ENCODE measurements around a stretch of chr21.

GRCh38 chr21:15885532-15886038 lies 155.8 kb downstream of the USP25 start:
- PRO-cap: no peak
- RRBS, 2 experiments: no CpG with 5 or more reads among the region's 5 CpGs

GRCh38 chr21:16070195-16070703 lies 340.5 kb downstream of the USP25 start:
- PRO-cap: no peak
- RRBS, 2 experiments: no CpG with 5 or more reads among the region's 7 CpGs

DNA sequence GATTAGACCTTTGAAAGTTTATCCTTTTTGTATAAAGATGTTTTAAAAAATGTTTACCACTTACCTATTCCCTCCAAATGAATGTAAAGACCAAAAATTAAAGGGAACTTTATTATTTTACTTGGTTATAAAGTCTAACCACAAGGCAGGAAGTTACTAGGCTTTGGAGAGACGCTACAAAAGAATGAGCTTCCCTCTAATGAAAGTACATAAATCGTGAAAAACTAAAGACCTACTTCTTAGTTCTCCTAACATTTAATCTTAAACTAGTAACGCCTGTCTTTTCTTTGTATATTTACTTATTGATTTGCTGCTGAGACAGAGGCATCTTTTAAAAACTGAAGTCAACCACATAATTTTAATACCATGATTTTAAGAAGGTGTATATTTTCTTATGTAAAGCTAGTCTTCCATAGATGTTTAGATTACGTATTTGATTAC lies 466.7 kb downstream of the USP25 start:
- PRO-cap: no peak
- RRBS, 2 experiments: no CpG with 5 or more reads among the region's 4 CpGs

DNA sequence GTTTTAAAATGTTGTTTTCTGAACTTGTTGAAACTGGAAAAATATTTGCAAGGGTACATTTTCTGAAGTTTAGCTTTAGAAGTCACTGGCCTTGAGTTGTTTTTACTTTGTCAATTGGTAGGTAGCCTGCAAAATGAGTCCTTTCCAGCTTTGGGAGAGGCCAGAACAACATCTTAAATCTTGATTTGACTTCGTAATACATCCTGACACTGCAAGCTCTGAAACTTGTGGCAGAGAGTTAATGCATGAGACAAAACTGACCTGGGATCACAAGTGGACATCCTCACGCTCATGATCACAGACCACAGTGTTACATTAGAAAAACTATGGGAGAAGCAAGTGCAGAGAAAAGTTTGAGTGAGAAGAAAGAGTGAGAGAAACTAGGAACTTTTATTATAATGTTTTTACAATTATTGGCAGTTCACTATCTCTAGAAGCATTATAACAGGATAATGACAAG lies 550.9 kb downstream of the USP25 start:
- PRO-cap: no peak
- RRBS, 2 experiments: no CpG with 5 or more reads among the region's 2 CpGs

DNA sequence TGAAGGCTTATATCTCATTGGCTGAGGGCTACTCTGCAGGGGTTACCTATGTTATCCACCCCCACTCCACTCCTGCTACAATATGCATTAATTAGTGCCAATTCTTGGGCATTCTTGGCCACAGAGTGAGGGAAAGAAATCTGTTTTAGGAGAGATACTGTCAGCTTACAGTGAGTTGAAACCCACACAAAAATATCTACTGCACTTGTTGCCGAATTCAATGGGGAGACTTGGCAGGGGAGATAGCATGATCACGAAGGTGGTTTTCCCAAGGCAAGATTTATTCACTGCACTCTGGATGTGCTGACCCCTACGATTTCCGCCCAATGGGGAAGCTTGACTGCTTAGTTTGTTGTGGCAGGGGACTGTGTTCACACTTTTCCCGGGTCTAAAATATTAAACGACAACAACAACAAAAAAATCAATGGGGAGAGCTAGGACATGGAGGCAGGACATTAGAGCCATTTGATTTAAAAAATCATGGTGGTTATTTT lies 794.0 kb upstream of the CXADR start:
- PRO-cap: no peak
- RRBS, 2 experiments: no CpG with 5 or more reads among the region's 6 CpGs

DNA sequence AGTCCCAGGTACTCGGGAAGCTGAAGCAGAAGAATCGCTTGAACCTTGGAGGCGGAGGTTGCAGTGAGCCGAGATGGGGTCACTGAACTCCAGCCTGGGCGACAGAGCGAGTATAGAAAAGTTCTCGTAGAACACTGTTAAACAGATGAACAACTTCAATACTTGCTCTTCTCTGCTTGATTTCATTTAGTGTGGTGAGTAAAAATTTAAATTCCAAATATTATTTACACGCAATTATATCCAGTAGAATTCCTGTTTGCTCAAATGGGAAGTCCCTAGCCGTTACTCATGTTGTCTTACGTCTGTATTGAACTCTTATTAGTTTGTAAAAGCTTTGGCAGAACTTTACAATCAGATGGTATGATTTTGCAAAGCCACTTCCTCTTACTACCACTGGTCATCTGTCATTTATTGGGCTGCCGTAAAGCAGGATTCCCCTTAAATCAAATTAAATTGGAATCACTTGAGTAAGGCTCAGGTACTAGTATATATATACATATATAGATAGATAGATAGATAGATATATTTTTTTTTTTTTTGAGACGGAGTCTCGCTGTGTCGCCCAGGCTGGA lies 1.9 kb upstream of the CXADR start:
- PRO-cap: no peak
- RRBS, 2 experiments: no CpG with 5 or more reads among the region's 14 CpGs

DNA sequence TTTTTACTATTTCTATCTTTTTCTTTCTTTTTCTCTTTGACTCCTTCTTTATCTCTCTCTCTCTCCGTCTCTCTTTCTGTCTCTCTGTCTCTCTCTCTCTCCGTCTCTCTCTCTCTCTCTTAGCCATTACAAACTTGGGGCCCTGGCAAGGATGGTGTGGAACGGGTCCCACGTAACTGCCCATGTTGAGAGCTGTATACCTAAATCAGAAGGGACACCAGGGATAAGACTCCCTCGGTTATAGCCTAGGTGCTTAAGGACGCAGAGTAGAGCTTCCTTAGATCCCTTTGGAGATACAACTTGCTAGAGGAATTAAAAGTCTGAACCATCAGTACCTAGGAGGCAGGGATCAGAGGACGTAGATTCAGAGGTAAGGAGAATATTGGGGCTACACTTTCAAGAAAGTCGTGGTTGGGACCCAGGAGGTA lies 355.4 kb upstream of the TMPRSS15 start:
- PRO-cap: no peak
- RRBS, 2 experiments: no CpG with 5 or more reads among the region's 8 CpGs

DNA sequence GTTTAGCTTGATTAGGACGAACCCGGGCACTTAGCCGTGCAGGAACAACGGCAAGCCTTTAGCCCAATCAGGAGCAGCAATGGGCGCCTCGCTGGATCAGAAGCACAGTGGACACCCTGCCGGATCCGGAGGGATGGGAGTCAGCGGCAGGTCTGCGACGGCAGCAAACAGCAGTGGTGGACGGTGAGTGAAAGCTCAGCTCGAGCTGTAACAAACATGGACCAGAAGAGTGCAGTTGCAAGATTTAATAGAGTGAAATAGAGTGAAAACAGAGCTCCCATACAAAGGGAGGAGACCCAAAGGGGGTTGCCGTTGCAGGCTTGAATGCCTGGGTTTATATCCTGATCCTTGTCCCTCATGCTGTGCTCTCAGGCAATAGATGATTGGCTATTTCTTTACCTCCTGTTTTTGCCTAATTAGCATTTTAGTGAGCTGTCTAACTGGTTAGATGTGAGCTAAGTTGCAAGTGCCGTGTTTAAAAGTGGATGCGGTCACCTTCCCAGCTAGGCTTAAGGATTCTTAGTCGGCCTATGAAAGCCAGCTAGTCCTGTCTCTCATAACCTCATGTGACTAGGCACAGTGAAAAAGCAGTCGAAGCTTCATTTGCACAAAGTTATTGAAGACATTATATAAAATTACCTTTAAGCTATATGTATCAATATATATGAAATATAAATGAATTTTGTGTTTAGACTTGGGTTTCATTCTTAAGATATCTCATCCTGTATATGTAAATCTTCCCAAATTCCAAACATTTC lies 356.6 kb upstream of the TMPRSS15 start:
- PRO-cap: no peak
- RRBS, 2 experiments: no CpG with 5 or more reads among the region's 18 CpGs

GRCh38 chr21:20968424-20968697 lies 29.8 kb upstream of the NCAM2 start:
- PRO-cap: no peak
- RRBS, 2 experiments: no CpG with 5 or more reads among the region's 3 CpGs

GRCh38 chr21:25568105-25568695 lies 39.1 kb downstream of the MRPL39 start:
- PRO-cap: no peak
- RRBS, 2 experiments: no CpG with 5 or more reads among the region's 5 CpGs

GRCh38 chr21:25982349-25982597 lies 188.3 kb downstream of the APP start:
- PRO-cap: no peak
- RRBS, 2 experiments: no CpG with 5 or more reads among the region's 5 CpGs

GRCh38 chr21:26107585-26108002 lies 63.0 kb downstream of the APP start:
- PRO-cap: no peak
- RRBS, 2 experiments: no CpG with 5 or more reads among the region's 2 CpGs

DNA sequence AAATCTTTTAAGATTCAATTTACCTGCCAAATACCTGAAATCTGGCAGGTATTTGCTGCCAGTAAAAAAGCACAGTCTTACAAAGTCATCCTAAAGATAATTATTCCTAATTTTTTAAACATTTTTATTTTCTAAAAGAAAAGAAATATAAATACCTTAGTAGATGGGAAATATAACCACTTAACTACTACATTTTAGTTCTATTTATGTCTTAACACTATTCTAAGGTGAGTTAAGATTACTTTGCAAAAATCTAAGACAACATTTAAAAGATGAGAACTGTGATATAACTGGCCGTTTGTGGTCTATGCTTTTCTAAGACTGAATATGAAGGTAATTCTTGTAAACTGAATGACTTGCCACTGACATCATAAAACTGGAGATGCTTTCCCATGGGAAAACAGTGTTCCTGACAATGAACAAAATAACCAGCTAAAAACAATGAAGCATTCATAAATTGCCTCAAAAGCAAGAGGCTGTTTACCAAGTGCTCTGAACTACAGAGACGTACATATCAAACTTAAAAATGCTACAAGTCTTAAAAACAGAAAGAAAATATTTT lies 54.8 kb downstream of the APP start:
- PRO-cap: no peak
- RRBS, 2 experiments: no CpG with 5 or more reads among the region's 2 CpGs

- PRO-cap: no peak
These were observed 120.4 kb downstream of the CYYR1 start for GRCh38 chr21:26452721-26452997.

DNA sequence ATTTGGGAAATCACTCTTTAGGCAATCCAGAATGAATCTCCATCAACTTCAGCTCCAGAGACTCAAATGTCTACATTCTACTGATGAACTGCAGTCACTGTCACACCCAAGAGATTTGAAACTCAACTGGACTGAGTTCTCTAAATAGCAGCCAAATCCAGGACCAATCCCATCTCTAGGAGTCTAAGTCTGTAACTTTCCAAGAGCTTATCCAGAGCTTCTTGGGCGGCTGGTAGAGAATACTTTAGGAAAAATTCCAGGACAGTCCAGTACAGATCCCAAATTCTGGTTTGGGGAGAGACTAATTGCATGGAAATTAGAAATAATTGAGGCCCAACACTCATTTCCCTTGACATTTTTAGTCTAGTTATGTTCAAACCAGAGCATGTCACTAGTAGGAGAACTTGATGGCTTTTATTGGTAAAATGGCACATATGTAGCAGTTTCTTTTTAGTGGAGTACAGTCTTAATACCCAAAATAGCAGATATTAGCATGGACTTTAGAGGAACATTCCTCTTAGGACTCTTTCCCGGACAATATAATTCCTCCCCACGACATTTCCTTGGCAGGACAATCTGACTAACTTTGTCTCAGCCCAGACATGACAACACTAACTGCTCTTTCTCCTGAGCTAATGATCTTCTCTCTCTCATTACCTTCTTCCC lies 62.7 kb downstream of the ADAMTS1 start:
- PRO-cap: no peak
- RRBS, 2 experiments: no CpG with 5 or more reads among the region's 3 CpGs

GRCh38 chr21:26840821-26841284 lies 4.4 kb downstream of the ADAMTS1 start:
- PRO-cap: no peak
- RRBS, 2 experiments: no CpG with 5 or more reads among the region's 7 CpGs

DNA sequence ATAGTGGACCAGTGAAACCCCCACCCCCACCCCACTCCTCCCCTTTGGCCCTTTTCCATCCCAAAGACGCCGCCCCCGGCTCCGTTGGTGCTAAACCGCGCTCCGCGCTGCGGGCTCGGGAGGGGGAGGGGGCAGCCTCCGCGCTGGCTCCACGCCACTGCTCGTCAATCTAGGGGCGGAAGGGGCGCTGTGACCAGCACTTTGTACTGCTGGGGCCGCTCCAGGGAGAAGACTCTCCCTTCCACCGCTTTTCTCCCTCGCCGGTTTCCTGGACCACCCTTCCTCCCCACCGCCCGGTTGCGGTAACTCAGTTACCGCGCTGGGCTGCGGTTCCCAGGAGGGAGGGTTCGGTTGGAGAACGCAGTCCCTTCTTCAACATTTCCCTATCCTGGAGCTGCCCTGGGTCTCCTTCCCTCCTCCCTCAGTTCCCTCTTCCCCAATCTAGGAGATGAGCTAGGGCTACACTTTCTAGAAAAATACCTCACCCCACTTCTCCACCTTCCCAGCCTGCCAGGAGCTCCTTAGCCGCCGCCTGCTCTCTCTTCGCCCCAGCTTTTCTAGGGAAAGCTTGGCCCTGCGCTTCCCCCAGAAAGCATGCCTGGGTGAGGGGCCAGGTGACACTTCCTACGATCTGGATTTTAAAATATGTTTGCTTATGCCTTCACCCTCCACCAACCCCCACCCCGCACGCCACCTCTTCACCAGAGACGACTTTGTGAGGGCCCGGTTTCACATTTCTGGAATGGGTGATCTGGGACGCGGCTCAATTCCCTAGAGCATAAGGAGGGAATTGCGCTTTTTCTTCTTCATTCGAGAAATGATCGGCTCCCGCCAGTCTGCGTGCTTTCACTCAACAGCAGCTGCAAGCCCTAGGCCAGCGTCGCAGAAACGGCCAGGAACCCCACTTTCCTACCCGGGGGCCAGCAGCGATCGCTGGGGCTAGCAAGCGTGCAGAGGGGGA lies 509 bp upstream of the ADAMTS1 start:
- PRO-cap: bidirectional peak, plus-strand start at position 167 of the sequence, minus-strand start outside the sequence; bidirectional peak, plus-strand start at position 809 of the sequence, minus-strand start at position 559 of the sequence
- RRBS, 2 experiments: 1 to 3% methylated on average over 4 to 7 of the region's 51 CpGs

GRCh38 chr21:26954618-26954926 lies 12.3 kb downstream of the ADAMTS5 start:
- PRO-cap: no peak
- RRBS, 2 experiments: no CpG with 5 or more reads among the region's 8 CpGs

- PRO-cap: no peak
- RRBS, 2 experiments: no CpG with 5 or more reads among the region's 2 CpGs
These were observed 462.7 kb upstream of the ADAMTS5 start for GRCh38 chr21:27429621-27430050.

DNA sequence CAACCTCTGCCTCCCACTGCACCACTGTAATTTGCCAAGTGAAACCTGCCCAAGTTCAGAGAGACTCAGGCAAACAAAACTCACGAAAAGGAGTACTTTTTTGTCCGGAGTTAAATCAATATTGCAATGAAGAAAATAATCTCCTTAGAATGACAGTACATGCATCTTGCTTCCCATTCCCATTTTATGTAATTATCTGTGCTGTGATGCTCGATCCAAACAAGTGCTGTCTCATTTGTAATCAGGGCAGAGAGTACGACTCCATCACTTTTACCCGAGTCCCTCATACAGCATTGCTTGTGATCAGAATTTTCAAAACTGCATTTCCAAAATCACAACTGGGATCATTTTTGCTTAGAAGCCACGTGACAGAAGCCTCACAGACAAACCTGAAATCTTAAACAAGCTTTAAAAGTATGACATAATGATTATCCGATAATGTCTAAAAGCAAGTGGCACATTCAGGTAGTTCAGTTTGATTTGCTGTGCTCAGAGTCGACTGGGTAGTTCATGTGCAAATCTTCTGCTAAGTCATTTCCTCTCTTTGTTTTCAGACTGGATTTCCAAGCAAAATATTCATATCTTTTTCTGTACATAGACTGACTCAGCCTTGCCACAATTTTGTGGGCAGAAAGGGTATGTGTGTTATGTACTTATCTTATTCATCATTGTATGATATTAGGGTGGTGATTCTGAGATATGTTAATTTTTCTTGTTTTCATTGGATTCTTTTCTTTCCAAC lies 248.4 kb downstream of the N6AMT1 start:
- PRO-cap: no peak
- RRBS, 2 experiments: no CpG with 5 or more reads among the region's 8 CpGs